Osteoblast (primary cell): ENCODE measurements around a stretch of chr1.

- CAGE, long polyA plus RNA = no peak
- RRBS = no CpG with 5 or more reads among the region's 5 CpGs
Observed at GRCh38 chr1:39170637-39171217, 33.8 kb upstream of the MACF1 start.

DNA sequence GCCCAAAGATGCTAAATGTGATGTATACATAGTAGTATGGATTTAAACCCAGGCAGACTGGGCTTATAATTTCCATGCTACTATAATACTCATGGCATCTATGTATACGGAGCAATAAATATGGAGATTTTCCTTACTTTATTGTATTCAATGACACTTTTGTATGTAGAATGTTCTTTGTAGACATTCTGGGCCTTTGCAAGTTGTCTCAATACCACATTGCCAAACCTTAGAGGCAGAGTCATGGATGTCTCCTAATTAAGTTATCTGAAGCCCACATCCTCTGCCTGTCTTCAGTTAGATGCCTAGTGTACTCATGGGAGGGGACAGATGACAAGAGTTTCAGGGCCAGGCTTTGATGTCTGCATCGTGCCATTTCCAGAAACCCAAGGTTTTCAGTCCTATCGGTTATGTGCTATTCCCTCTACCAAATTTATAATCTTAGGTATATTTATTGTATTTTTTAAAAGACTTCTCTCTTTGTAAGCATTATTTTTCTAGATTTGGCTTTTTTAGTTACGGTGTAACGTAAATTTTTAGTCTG, 8.3 kb upstream of the MACF1 start:
- CAGE, long polyA plus RNA = no peak
- RRBS = no CpG with 5 or more reads among the region's 5 CpGs

DNA sequence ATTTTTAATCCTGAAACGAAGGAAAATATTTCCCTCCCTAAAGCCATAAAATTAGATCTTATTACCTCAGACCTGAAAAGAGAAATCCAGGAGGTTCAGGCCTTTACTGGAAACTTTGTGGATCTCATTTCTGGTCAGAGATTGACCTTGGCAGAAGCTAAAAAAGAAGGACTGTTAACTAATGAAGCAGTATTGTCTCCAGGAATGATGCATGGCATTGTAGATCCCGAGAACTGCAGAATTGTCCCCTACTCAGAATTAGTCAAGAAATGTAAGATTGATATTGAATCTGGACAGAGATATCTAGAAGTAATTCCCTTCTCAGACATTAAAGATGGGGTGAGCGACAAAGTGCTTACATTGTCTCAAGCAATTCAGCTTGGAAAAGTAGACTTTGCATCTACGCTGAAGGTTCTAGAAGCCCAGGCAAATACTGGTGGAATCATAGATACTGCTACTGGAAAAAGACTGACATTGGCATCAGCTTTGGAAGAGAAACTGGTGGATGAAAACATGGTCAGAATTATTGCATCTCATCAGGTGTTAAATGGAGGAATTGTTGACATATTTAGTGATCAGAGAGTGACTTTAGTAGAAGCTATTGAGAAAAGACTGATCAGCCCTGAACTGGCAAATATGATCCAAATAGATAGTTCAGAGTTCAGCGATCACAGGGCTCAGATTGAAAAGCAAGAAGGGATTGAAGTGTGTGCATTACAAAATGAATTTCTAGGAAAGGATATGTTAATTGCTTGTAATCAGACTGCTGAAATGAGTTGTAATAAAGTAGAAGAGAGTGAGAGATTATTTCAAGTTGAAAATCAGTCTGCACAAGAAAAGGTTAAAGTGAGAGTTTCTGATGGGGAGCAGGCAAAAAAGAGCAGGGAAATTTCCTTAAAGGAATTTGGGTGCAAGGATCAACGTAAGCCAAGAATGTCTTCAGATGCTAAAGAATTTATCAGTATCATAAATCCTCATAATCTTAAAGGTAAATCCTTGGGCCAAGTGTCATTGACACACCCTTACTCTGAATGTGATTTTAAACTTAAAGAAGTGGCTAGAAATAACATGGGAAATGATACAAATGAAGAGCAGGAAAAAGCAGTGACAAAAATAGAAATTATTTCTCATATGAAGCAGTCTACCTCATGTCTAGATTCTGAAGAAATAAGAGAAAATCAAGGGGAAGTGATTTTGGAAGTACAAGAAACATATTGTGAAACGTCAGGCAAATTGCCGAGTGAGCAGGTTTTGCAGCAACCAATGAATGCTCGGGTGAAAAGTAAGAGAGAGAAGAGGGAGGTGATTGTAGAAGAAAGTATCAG, 130.2 kb downstream of the MACF1 start:
- CAGE, long polyA plus RNA = no peak
- RRBS = no CpG with 5 or more reads among the region's 9 CpGs

DNA sequence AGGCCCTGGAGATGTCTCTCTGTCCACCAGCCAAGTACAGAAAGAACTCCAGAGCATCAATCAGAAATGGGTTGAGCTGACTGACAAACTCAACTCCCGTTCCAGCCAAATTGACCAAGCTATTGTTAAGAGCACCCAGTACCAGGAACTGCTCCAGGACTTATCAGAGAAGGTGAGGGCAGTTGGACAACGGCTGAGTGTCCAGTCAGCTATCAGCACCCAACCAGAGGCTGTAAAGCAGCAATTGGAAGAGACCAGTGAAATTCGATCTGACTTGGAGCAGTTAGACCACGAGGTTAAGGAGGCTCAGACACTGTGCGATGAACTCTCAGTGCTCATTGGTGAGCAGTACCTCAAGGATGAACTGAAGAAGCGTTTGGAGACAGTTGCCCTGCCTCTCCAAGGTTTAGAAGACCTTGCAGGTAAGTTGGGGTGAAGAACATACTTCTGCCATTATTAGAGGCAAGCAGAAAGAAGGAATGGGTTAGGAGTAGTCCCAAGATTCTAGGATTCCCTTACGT, 105.9 kb upstream of the BMP8A start:
- CAGE, long polyA plus RNA = no peak
- RRBS = no CpG with 5 or more reads among the region's 7 CpGs

- CAGE, long polyA plus RNA = no peak
- RRBS = no CpG with 5 or more reads among the region's 2 CpGs
Observed at GRCh38 chr1:39439048-39439682, 52.3 kb upstream of the BMP8A start.

- CAGE, long polyA plus RNA = no peak
- RRBS = no CpG with 5 or more reads among the region's 3 CpGs
Observed at GRCh38 chr1:39440780-39441497, 50.5 kb upstream of the BMP8A start.

DNA sequence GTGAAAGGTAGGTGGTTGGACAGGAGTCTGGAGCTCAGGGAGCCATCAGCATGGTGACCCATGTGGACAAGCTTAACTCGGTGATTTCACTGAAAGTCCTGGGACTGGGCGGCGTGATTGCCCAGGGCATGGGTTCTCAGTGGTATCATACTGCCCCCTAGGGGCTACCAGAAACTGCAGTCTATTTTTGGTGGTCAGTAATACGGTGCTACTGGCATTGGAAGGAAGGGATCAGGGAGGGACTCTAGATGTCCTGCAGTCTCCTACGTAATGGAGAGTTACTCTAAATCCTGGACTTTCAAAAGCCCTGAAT, 37.4 kb downstream of the PABPC4 start:
- CAGE, long polyA plus RNA = no peak
- RRBS = no CpG with 5 or more reads among the region's 5 CpGs

DNA sequence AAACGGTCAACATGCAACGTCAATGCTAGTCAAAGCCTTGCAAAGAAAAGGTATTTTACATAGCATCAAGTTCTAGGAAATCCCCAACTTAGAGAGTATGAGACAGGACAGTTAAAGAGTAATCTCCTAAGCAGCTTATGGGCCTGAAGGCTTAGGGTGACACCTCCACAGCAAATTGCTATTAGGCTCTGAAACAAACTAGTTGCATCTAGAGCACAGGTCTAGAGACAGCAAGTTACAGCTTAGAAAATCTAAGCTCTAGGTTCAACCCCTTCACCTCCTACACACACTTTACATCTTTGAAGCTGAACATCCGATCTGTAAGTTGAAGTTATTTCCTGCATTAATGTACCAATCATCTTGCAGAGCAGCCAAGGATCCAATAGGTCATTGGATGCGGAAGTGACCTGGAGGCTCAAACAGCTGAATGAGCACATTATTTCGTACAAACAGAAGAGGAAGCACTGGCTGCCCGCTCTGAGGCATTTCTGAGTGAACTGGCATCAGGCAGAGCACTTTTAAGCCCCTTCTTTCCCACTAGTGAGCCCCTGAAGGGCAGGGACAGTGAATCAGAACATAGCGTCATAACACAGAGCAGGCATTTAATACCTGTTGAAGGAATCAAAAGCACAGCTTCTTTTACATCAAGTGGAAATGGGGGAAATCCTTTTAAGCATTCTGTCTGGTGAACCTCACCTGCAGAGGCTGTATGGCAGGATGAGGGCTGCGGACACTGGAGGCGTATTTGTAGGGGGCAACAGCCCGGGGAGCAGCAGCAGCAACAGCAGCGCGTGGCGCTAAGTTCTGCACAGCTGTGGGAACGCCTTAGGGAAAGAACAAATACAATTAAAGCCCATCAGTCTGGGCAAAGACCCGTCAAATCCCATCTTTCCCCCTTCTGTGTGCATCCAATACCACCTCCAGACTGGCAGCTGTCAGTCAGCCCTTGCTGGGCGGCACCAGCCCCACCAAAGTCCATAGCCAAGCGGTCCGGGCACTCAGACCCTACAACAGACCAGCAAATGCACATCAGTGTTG, 13.4 kb downstream of the PABPC4 start:
- CAGE, long polyA plus RNA = no peak
- RRBS = no CpG with 5 or more reads among the region's 18 CpGs

- CAGE, long polyA plus RNA = no peak
- RRBS = no CpG with 5 or more reads among the region's 17 CpGs
Observed at GRCh38 chr1:39574244-39575348, 2.0 kb downstream of the PABPC4 start.

GRCh38 chr1:39645972-39647412, 7.0 kb upstream of the HEYL start:
- CAGE, long polyA plus RNA = no peak
- RRBS = no CpG with 5 or more reads among the region's 18 CpGs

DNA sequence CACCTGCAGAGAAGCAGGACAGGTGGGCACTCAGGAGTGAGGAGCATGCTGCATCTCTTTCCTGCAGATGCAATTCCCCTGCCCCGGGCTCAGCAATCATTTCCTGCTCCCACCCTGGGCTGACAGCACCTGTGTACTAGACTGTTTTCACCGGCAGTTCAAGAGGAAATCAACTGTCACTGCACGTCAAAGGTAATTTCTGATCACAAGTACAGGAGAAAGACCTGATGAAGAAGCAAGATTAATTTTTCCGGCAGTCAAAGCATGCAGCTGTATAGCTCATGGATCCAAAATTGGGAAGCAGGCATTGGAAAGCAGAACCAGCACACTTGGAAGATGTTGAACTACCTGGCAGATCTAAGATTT, 8.9 kb upstream of the NT5C1A start:
- CAGE, long polyA plus RNA = no peak
- RRBS = 71% methylated on average over 4 of the region's 4 CpGs

GRCh38 chr1:39825321-39826171, 36.9 kb upstream of the BMP8B start:
- CAGE, long polyA plus RNA = no peak
- RRBS = no CpG with 5 or more reads among the region's 10 CpGs

- CAGE, long polyA plus RNA = no peak
- RRBS = no CpG with 5 or more reads among the region's 13 CpGs
Observed at GRCh38 chr1:39896550-39897595, 4.8 kb downstream of the MYCL start.

DNA sequence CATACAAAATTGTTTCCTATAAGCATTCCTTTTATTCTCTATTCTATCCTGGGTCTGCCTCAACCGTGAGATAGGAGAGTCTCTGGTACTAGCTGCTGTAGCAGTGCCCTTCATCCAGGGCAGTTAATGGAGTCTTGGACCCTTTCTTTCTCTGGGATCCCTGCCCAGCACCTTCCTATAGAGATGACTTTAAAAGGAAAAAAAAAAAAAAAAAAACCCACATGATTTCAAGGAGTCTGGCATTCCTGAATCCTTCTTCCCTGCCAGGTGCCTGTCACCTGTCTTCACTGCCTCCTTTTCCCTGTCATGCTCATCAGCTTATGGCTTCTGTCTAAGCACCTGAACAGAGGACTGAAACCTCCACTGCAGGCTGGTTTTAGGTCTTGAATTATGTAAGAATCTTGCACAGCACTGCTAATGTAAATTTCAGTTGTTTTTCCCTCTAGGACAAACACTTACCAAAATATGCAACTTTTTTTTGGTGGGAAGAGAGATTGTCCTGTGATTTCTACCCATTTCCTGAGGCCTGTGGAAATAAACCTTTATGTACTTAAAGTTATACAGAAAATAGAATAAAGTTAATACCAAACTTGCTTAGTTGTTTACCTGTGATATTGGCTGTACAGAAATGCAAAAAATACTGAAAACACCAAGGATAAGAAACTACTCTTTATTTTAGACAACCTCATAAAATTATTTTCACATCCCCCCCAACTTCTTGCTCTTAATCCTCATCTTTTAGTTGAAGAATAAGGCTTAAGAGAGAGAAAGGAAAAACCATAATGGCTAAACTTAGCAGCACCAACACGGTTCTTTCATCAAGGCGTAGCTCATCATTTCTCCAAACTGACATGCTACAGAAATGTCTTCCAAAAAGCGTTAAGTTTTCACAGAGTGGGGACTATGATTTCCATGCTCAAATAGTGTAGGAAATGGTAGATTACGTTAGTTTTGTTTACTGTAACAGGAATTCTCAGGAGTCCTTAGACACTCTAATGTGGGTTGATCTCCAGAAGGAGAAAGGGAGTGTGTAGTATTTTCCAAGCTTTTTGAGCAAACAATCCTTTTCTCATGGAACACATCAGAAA, 24.7 kb downstream of the PPT1 start:
- CAGE, long polyA plus RNA = no peak
- RRBS = no CpG with 5 or more reads among the region's 5 CpGs

- CAGE, long polyA plus RNA = no peak
- RRBS = 4% methylated on average over 22 of the region's 50 CpGs
Observed at GRCh38 chr1:40315260-40315959, 1.7 kb downstream of the COL9A2 start.

- CAGE, long polyA plus RNA = no peak
- RRBS = 4% methylated on average over 35 of the region's 59 CpGs
Observed at GRCh38 chr1:40316468-40317090, 507 bp downstream of the COL9A2 start.

- CAGE, long polyA plus RNA = no peak
- RRBS = no CpG with 5 or more reads among the region's 1 CpG
Observed at GRCh38 chr1:40396396-40396897, 22.9 kb downstream of the SMAP2 start.

DNA sequence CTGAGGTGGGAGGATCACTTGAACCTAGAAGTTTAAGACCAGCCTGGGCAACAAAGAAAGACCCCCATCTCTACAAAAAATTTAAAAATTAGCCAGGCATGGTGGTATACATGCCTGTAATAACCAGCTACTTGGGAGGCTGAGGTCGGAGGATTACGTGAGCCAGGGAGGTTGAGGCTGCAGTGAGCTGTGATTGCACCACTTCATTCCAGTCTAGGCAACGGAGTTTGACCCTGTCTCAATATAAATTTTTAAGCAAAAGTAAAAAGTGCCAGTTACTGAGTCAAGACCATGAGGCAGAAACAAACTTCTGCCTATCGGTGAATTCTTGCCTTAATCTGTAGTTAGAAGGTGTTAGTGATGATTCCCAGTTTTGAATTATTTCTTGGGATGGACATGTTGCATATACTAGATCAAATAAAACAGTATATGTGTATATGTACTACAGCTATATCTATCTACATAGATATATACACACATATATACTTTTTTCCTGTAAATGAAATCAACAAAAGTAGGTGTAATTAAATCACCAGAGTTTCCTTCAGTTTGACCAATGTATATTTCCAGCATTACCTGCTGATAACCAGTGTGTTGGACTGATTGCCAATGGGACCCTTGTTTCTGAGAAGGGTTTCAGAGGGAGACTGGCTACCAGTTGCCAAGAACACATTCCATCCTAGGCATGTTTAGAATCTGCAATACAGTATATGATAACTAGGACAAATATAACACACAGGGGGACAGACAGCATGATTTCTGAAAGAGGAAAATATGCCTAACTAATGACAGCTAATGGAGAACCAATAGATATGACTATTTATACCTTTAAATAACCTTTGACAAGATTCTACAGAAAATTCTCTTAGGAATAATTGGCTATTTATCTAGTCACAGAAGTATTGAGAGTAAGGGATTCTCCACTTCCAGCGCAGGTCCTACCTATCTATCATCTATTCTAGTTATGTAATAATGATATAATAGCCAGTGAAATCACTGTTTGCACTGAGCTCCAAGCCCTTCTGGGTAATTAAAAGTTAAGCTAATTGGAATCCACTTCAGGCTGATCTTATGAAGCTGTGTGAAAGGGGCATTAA, 36.8 kb downstream of the SMAP2 start:
- CAGE, long polyA plus RNA = no peak
- RRBS = no CpG with 5 or more reads among the region's 5 CpGs

DNA sequence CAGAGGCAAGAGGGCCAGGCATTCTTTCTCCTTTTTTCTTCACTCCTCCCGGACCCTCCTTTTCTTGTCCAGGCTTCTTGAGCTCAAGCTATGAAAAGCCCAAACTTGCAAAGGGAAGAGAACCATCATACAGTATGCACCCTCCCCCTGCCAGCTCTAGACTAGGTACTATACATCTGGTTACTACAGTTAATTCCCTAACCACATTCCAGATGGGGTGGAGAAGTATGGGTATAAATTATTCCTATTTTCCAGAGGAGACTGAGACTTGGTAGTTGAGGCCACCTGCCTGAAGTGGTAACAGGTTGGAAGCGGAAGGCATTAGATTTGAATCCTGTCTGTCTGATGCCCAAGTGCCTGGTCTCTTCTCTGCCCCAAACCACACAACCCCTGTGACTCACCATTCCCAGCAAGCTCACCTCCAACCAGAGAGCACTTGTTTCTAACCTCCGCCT, 2.9 kb downstream of the RIMS3 start:
- CAGE, long polyA plus RNA = no peak
- RRBS = no CpG with 5 or more reads among the region's 3 CpGs

- CAGE, long polyA plus RNA = no peak
- RRBS = no CpG with 5 or more reads among the region's 7 CpGs
Observed at GRCh38 chr1:40820165-40820495, 36.5 kb downstream of the KCNQ4 start.